Panc1 (cell line): ENCODE measurements around a stretch of chr1.

DNA sequence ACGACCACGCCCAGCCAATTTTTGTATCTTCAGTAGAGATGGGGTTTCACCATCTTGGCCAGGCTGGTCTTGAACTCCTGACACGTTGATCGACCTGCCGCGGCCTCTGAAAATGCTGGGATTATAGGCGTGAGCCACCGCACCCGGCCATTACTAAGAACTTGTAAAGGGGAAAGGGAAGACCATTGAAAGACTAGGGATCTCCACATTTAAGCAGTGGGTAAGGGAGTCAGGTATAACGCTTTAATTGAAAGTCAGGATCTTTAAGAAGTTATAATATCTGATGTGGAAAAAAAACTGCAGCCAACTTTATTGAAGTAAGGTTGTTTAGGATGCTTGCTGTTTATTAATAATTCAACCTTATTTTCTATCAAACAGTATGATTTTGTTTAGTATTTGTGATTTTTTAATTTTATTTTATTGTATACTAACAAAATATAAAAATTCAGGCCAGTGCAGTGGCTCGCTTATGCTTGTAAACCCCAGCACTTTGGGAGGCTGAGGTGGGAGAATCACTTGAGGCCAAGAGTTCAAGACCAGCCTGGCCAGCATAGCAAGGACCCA, 44.7 kb downstream of the PPP2R5A start:
- RRBS, 2 experiments, result no CpG with 5 or more reads among the region's 11 CpGs

GRCh38 chr1:212445742-212446286, 13.1 kb downstream of the NENF start:
- RRBS, 2 experiments, result no CpG with 5 or more reads among the region's 7 CpGs

GRCh38 chr1:212491387-212491998, 58.8 kb downstream of the NENF start:
- RRBS, 2 experiments, result no CpG with 5 or more reads among the region's 5 CpGs

DNA sequence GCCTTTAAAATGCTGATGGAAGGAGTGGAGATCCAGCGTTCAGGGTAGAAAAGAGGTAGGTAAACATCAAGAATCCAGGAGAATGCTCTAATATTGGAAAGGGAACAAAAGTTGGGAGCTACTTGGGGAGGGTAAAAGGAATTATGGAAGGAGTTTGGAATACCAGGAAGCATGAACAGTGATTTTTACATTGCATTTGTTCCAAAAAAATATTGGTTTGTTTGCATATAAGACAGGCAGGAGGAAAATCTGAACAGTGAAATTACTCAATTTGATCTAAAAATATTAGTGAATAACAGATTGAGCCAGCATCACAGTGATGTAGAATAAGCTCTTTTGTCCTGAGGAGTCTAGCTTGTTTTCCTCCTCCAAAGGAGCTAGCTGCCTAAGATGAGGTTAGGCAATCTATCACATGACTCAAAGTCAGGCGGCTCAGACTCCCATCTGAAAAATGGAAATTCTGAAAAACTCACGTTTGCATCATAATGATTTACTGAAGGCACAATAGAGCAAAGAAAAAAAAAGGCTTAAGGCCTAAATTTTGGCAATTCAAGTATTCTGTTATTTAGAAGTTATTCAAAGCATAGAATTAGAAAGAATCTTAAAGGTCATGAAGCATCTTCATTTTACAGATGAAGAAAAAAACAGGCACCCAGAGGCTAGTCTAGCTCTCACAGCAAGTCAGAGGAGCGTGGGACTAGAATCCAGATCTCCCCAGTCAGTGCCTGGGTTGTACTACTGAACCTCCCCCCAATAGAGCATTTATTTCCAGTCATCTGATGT, 62.7 kb upstream of the ATF3 start:
- RRBS, 2 experiments, result no CpG with 5 or more reads among the region's 4 CpGs

- RRBS, 2 experiments, result 67 to 77% methylated on average over 3 of the region's 11 CpGs
These were observed 32.1 kb downstream of the BATF3 start for GRCh38 chr1:212667163-212668297.

DNA sequence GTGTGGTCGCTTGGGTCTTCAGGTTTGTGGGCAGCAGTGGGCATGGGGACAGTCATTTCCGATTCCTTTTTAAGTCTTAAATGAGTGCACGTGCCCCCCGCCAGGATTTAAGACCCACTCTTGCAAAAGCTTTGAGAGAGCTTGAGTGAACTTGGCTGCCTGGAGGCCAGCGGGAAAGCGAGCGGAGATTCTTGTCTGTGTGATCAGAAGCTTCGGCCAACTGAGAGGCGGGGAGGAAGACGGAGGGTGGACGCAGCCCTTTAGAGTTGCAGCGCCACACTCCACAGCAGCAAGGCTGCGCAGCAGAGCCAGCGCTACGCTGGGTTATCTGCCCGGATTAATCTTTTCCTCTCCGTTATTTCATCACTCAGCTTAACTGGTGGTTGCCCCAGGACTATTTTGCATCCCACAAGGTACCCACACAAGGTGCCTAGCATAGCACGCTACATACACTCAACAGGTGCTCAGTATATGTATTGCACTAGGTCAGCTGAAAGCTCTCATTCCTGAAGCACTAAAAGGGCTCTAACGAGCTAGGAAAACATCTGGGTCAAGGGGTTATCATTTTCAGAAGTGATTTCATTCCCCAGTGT, 1.4 kb upstream of the BATF3 start:
- RRBS, 2 experiments, result no CpG with 5 or more reads among the region's 19 CpGs

DNA sequence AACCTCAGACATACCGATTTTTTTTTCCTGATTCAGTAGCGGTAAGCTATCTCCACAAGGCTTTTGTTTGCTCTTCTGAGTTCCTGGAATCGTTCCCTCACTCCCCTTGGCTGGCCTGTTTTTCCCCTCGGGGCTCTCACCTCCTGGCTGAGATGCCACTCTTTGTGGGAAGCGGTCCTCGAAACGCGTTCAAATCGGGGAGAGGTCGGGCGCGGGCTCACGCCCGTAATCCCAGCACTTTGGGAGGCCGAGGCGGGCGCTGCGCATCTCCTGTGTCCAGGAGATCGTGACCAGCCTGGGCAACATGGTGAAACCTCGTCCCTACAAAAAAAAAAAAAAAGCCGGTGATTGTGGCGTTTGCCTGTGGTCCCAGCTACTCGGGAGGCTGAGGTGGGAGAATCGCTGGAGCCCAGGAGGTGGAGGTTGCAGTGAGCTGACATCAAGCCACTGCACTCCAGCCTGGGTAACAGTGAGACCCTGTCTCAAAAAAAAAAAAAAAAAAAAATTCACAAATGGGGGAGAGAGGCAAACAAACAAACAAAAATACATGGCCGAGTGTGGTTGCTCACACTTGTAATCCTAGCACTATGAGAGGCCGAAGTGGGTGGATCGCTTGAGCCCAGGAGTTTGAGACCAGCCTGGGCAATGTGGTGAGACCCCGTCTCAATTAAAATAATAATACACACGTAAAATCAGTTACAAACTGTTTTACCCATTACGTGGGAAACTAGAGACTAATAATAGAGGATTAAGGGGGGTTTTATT, 637 bp downstream of the TATDN3 start:
- RRBS, 2 experiments, result no CpG with 5 or more reads among the region's 30 CpGs

DNA sequence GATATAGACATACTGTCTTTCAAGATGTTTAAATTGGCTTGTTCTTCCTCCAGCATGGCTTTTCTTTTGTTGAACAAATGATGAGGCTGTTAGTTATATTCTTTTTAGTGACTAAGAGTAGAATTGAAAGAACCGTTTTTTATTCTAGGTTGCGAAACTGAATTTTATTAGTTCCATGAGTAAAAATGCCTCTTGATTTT, 112.3 kb downstream of the RPS6KC1 start:
- RRBS, 2 experiments, result no CpG with 5 or more reads among the region's 2 CpGs

DNA sequence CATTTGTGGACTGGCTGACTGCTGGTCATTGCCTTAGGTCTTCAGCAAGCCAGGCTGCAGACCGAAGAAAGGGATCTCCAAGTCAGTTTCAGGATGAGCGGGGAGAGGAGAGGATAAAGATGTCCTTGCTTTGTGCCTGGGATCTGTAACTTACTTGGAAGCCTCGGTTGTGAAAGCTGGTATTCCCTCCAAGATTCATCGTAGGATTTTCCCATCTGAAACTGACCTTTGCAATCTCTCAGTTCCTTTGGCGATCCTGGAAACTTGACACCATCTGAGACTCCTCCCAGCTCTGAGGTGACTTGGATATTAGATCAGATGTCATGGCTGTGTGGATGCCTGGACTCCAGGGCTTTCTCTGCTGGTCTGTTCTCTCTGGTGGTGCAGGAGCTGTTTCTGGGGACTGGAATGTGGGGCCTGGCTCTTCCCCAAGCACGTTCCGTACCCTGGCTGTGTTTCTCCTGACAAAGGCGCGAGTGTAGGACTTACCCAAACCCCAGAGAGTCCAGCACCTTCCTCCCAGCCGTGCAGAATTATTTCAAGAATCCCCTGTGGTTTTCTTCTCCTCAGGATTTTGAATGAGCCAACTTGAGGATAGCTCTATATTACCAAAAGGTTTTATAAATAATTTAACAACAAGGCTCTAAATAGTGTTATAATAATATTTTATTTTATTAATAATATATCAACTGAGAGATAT, 252.2 kb downstream of the RPS6KC1 start:
- RRBS, 2 experiments, result no CpG with 5 or more reads among the region's 10 CpGs

DNA sequence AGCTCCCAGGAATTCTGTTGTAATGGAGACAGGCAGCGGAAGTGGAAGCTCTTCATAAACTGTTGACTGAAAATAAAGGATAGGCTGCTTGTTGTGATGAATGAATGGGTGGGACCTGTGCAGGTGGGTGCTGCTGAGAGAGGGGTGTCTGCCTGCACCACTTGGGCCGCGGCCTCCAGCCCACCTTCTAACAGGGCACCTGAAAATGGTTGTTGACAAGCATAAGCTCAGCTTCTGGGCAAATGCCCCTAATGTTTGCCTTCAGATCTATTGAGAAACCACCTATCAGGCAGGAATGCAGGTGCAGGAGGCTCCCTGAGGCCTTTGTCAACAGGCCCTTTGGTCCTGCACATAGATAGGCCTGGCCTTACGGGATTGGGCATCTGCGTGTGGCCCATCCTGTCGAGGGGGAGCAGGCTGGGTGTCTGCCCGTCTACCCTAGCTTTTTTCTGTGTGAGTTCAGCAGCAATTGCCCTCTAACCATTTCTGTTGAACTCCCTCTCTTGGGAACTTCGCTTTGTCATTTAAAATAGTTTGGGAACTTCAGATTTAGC, 321.1 kb downstream of the RPS6KC1 start:
- RRBS, 2 experiments, result no CpG with 5 or more reads among the region's 8 CpGs

GRCh38 chr1:213938787-213939576, 48.8 kb upstream of the PROX1 start:
- RRBS, 2 experiments, result no CpG with 5 or more reads among the region's 9 CpGs

DNA sequence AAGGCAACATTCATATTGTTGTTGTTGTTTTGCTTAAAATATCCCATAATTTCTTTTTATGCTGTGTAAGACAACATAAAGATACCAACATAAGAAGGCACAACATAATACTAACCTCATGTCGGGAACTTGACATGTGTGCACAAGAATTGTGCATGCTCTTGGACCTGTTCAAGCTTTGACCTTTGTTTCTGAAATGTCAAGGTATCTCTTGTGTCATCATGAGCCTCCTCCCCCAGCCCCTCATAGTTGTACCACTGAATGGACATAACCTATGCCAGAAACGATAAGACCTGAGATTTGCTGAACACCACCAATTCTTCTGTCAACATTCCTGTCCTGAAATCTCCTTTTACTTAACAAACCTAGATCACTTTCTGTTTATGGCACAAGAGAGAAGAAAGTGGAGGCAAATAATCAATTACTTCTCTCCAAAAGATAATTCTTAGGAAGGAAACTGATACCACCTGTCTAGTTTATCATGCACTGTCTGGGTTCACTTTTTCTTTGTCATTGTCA, 29.4 kb upstream of the PROX1 start:
- RRBS, 2 experiments, result no CpG with 5 or more reads among the region's 2 CpGs

- RRBS, 2 experiments, result no CpG with 5 or more reads among the region's 2 CpGs
These were observed 12.0 kb upstream of the PROX1 start for GRCh38 chr1:213975710-213976151.

- RRBS, 2 experiments, result 73 to 78% methylated on average over 26 to 27 of the region's 94 CpGs
These were observed 5.0 kb upstream of the PROX1 start for GRCh38 chr1:213982372-213983666.

DNA sequence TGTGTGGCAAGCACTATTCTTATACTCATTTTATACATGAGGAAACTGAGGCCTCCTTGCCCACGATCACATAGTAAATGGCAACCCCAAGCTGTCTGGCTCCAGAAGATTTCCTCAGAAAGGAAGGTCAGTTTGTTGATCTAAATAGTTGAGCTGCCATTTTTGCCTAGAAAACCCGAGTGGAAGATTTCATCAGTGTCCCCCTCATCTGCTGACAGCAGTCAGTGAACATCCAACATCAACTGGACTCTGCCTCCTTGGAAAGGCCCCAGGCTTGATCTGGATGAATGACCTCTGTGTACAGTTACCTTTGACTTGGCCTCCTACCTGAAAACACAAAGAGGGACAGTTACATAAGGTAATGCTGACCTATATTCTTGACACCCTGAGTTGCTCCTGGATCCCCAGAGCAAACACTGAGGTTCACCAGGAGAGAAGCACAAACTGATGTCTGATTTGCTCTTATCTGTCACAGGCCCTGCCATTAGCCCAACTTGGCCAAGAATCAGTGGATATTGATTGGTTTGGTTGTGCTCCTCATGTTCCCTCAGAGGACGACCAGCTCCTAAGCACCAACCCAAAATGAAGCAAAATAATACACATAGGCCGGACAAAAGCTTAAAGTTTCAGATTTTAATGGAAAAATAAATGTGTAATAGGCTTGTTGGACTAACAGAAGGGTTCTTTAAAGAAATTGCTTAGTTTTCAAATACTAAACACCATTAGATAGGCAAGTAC, 139.0 kb downstream of the PROX1 start:
- RRBS, 2 experiments, result no CpG with 5 or more reads among the region's 4 CpGs

GRCh38 chr1:214351657-214352313, 70.8 kb downstream of the SMYD2 start:
- RRBS, 2 experiments, result no CpG with 5 or more reads among the region's 1 CpG

DNA sequence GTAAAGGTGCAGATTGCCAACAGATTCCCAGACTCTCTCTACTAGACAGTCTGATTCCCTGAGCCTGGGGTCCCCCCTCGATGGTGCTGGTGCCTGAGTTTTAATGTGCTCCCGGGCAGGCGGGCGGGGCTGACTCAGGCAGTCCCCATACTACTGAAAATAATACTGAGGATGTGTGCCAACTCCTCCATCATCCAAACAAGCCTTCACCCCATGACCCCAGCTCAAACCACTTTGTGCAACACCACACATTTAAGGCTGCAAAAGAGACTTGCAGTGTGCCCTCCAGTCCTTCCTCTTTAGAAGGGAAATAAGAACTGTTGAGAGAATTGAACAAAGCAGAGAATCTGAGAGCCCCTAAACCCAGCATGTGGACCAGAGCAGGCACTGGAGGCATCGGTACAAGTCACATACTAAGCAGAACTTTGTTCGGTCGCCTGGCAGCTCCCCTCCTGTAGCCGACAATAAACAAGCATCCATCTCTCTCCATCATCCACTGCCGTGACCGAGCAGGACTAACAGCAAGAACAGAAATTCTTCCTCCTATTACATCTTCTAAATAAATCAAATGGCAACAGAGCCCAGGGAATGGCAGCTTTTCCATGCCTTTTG, 36.8 kb downstream of the PTPN14 start:
- RRBS, 2 experiments, result no CpG with 5 or more reads among the region's 10 CpGs

DNA sequence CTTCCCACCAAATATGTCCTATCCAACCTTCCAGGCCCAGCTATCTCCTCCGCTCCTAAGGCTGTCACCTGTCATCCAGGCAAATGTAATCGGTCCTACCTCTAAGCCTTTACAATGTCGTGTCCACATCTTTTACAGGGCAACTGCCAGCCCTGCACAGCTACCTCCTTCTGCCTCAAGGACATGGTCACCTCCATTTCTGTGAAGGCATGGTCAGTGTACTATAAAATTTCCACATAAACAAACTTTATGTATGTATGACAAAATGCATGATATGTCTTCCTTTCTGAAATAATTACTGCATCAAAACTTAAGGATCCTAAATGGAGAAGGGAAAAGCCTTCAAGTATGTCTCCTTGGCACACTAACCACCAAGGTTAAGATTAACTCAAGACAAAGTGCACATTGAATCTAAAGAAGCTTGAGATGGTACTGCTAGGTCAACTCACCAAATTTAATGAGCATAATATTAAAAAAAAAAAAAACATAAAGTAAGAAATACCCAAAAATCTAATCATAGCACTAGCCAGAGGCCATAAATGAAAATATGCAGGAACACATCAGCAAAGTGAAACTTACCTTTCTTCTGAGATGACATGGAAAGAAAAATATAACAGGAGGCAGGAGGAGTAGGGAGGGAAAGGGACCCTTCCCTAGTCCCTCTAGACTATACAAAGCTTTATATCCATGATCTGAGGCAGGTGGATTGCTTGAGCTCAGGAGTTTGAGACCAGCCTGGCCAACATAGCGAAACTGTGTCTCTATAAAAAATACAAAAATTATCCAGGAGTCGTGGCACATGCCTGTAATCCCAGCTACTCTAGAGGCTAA, 34.2 kb downstream of the PTPN14 start:
- RRBS, 2 experiments, result no CpG with 5 or more reads among the region's 5 CpGs